ENCODE results near the gene CHDH.

GRCh38 chr3:53494879-53495481 lies 569 bp downstream of the CACNA1D start:
- PRO-cap, result no peak

DNA sequence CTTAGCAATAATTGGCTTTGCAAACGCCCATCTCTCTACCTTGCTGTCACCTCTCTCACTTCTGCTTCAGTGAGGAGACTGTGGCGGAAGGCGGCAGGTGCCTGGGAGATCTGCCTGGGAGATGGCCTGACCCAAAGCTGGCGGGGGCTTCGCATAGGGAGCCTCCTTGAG lies 1.6 kb downstream of the CACNA1D start:
- PRO-cap, result no peak

- PRO-cap, result no peak
Measured at GRCh38 chr3:53806357-53807028, 39.7 kb downstream of the CHDH start.

- PRO-cap, result unidirectional peak, minus-strand start at chr3:53846213
Measured at GRCh38 chr3:53845858-53846663, at the start of gene CHDH. TSS of gene CHDH (minus strand) at chr3:53846419.

DNA sequence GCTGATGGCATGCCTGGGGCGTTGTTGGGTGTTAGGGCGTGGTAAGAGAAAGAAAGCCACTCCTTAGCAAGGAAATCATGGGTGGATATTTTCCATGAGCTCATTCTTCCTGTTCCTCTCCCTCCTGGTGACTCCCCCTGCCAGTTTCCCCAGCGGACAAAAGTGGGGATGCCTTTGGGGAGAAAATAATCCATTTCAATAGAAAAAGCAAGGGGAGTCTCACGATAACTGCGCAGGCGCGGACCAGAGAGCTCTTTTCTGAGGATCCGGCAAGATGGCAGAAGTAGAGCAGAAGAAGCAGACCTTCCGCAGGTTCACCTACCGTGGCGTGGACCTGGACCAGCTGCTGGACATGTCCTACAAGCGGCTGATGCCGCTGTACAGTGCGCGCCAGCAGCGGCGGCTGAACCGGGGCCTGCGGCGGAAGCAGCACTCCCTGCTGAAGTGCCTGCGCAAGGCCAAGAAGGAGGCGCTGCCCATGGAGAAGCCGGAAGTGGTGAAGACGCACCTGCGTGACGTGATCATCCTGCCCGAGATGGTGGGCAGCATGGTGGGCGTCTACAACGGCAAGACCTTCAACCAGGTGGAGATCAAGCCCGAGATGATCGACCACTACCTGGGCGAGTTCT lies 301.8 kb downstream of the LRTM1 start:
- PRO-cap, result no peak

DNA sequence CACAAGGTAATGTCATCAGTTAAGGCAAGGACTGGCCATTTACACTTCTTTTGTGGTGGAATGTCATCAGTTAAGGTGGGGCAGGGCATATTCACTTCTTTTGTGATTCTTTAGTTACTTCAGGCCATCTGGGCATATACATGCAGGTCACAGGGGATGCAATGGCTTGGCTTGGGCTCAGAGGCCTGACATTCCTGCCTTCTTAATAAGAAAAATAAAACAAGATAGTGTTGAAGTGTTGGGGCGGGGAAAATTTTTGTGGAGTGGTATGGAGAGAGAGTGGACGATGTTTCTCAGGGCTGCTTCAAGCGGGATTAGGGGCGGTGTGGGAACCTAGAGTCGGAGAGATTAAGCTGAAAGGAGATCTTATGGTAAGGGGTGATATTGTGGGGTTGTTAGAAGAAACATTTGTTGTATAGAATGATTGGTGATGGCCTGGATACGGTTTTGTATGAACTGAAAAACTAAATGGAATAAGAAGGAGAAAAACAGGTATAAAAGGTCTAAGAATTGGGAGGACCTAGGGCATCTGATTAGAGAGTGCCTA lies 293.0 kb downstream of the LRTM1 start:
- PRO-cap, result no peak

DNA sequence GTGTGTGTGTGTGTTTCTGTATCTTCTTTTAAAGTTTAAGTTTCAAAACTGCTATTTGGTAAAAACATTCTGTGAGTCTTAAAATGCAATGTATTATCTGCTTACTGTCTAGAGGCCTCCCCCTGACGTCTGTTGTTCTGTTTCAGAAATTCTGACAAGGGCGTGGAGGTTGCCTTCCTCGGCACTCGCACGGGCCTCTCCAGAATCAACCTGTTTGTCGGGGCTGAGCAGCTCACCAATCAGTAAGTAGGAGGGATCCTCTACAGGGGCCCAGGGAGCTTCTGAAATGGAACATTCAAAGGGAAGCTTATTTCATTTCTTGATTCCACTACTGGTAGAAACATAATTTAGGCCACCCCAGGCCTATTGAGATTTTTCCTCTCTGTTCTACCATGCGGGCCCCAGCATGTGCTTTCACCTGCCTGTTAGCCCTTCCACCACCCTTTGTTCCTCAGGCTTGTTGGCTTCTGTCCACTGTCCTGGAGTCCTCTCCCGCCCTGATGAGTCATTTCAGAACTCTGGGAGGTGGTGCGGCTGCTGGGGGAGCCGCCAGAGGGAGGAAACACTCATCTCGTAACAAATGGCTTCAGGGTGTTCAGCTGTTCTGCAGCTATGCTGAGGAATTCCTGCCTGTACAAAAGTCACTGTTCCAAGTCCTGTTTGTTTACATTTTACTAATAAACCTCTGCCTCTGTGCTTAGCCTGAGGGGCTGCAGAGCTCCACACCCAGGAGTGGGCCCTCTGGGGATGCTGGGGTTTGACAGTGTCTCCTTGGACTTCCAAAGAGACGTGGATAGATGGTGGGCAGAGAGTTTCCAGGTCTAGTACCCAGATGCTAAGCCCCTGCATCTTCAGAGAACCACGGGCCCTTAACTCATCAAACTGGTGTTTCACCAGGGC lies 36.4 kb downstream of the LRTM1 start:
- PRO-cap, result no peak

- PRO-cap, result no peak
Measured at GRCh38 chr3:54967698-54968579, 40.1 kb upstream of the LRTM1 start.

GRCh38 chr3:55480640-55481743 lies 6.1 kb downstream of the WNT5A start:
- PRO-cap, result unidirectional peak, plus-strand start at chr3:55481177

GRCh38 chr3:55601242-55602221 lies 114.4 kb upstream of the WNT5A start:
- PRO-cap, result bidirectional peak, plus-strand start at chr3:55601624, minus-strand start at chr3:55601515; bidirectional peak, plus-strand start at chr3:55601959, minus-strand start at chr3:55601813

DNA sequence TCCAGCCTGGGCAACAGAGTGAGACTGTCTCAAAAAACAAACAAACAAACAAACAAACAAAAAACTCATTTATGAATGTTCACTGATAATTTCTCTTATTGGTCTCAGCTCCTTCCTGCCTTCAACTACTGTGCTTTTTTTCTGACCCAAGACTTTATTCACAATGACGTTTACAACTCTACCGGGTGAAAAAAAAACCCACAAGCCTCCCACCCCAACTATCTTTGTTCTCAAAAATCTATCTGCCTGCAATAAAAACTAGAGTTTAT lies 52.1 kb upstream of the TASOR start:
- PRO-cap, result no peak

- PRO-cap, result no peak
Measured at GRCh38 chr3:56800059-56801445, 1.2 kb downstream of the ARHGEF3 start.

DNA sequence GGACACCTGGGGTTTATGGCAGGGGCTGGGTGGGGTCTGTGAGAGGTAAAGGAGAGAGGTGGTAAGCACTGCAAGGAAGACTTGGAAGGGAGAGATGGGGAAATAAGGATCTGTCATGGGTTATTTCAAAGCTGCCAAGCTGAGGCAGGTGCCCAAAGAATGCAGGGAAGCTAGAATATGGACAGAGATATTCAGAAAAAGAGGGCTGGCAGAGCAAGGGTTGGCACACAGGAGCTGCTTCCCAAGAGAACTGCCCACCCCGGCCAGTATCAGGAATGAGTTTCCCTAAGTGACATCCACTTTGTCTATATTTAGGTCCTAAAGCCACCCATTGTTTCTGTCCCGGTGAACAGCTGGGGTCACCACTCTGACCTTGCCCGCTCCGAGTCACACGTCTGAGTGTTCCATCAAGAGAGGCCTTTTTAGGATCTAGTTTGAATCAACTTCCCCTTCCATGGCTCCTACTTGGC lies 109.5 kb upstream of the ARHGEF3 start:
- PRO-cap, result unidirectional peak, minus-strand start at position 252 of the sequence; bidirectional peak, plus-strand start outside the sequence, minus-strand start at position 277 of the sequence

GRCh38 chr3:57160246-57160920 lies 4.8 kb downstream of the IL17RD start:
- PRO-cap, result no peak

DNA sequence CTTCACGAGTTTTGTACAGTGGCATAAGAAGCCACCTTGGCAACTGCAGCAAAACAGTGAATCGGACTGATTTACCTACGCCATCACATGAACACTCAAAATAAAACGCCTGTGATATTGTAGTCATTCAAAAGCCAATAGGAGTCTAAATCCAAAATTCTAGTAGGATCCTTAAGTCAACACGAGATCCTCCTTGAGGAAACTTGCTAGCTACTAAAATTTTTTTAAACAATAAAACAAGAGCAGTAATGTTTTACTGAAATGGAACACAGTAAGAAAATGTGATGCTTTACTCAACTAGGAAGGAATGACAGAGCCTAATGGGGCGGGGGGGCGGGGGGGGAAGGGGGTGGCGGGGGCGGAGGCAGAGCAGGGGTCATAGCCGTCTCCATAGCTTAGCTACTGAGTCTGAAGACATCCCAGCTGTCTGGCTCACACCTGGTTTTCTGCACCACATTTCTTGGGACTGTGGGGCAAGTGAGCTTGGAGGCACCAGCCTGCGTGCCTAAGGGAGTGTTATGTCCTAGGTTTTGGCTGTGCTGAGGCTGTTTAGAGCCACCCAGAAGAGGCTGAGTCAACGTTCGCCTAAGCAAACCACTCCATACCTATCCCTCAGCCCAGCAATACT lies 1.6 kb downstream of the IL17RD start:
- PRO-cap, result no peak

GRCh38 chr3:57260579-57260853 lies 32.0 kb downstream of the ASB14 start:
- PRO-cap, result no peak

DNA sequence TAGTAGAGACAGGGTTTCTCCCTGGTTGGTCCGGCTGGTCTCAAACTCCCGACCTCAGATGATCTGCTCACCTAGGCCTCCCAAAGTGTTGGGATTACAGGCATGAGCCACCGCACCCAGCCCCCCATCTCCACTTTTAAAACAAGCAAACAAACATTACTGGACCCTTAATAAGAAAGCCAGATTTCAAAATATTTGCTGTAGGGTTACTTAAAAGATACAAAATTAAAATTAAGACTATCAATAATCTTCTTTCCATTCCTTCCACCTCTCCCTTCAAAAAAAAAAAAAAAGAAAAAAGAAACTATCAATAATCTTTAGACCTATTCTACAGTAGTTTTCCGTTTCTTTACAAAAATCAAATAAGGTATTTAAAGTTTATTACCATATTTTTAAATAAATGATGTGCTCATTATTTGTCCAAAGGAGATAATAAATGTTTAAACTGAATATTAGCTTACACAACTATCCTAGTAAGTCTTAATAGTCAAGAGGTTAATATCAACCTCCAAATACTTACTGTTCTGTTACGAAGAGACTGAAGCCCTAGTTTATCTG lies 19.0 kb downstream of the PDE12 start:
- PRO-cap, result no peak

- PRO-cap, result bidirectional peak, plus-strand start at chr3:57596701, minus-strand start at chr3:57596596
Measured at GRCh38 chr3:57596441-57596754, 746 bp downstream of the ARF4 start.

- PRO-cap, result no peak
Measured at GRCh38 chr3:57758058-57758695, 2.1 kb downstream of the SLMAP start.

GRCh38 chr3:57864429-57865042 lies 108.4 kb downstream of the SLMAP start:
- PRO-cap, result no peak

Data from endothelial cell (in vitro differentiated cells).